Penis (tissue), 1 donor: ENCODE measurements around the genes PRCP, PCF11 and CREBZF.

DNA sequence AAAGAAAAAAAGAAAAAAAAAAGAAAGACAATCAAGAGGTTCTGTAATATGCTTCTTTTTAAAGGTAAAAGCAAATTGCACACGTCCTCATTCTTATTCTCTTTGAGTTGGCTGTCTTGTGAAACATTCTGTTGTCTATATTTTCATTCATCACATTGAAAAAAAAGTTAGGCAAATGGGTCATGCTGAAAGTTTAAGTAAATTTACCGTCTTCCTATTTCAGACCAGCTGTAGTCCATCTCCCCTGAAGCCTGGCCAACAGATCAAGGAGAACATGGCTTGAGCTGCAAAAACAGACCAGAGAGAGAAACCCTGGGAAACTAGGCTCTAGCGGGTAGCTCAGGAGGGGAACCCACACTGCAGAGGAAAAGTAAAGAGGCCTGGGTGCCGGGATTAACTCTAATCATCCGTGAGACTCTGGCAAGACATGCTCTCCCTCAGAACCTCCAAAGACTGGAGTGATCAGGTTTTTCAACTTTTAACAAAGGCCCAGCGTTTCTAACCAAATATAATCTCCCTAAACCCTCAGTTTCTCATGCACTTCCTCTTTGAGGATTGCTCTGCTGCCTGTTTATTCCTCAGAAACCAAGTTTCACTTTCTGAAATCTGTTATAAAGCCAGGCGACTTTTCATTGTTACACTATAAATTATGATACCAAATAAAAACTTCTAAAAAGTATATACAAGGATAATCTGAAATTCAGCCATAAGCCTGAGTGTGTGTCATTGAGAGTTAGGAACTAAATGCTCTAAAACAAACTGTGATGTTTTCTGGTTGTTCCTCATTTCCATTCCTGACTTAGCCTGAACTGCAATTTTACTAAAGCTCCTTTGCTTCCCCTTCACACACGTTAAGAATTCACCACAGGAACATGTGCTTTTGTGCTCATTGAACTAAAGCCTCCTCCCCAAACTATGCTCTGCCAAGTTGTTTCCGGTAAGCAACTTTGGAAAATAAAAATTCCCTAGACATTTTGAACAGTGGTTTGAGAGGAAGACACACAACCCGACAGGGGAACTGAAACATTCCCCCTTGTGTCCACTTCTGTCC, 67.4 kb downstream of the GAB2 start:
- PRO-cap = no peak

DNA sequence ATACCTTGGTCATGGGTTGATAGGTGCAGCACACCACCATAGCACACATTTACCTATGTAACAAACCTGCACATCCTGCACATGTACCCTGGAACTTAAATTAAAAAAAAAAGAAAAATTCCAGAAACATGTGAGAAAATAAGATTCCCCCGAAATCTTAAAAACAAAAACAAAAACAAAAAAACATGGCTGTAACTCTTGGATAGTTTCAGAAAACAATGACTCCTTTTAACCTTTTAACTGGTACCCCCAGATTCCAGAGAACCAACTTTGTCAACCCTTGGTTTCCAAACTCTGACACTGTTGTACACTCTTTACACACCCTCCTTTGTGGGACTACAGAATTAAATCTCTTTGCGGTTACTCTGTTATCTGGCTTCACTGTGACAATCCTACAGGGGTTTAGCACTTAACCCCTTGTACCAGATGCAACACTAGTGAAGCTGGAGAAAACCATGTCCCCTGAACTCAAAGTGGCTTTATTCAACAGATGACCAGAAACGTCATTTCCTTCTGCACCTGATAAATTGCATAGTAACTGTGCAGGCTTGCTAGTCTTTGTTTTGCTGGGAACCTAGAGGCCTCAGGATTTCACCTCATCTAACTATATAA, 5.5 kb upstream of the GAB2 start:
- PRO-cap = no peak

- PRO-cap = no peak
These were observed 8.6 kb upstream of the GAB2 start for GRCh38 chr11:78426300-78426499.

- PRO-cap = no peak
These were observed 353.5 kb downstream of the TENM4 start for GRCh38 chr11:79086924-79088102.

GRCh38 chr11:81744661-81745035, 989.0 kb downstream of the FAM181B start:
- PRO-cap = no peak

DNA sequence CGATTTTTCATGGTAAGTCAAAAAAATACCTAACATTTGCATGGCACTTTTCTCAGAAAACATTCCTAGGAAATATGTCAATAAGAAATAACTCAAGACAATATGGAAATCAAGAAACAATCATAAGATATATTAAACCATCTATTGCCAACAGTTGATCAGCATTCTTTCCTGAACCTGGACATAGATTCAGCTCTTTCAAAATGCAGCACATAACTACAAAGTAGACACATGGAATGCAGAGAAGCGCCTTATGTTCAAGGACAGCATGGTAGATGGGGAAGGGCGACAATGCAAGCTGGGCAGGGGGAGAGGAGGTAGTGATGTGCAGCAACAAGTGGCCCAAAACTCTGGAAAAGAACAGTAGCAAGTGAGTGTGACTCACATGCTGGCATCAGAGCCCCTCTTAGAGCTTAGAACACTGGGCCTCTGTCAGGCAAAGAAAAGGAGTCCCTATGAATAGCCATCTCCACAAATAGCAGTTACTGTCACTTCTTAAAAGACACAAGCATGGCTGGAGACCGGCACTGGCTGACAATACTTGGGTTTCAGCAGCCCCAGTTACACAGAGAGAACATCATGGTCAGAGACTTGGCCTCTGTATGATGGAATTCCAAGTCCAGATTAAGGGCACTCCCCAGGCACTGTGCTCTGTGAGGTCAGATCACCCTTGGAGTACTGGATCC, 58.3 kb downstream of the PRCP start:
- PRO-cap = no peak

DNA sequence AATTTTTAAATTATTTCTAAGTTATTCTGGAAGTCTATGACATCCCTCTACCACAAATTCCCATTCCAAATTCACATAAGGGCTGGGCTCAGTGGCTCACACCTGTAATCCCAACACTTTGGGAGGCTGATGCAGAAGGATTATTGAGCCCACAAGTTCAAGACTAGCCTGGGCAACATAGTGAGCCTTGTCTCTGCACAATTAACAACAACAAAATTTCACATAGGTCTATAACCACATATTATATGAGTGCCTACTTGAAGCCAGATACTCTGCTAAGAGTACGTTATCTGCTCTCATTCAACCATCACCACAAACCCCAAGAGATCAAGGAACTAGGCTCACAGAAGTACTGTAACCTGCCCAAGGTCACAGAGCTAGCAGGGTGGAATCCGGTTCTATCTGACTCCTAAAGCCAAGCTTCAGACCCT, 1.2 kb downstream of the PRCP start:
- PRO-cap = no peak

- PRO-cap = bidirectional peak, plus-strand start at chr11:82900546, minus-strand start at chr11:82900419; bidirectional peak, plus-strand start at chr11:82900910, minus-strand start at chr11:82900809; bidirectional peak, plus-strand start at chr11:82901207, minus-strand start at chr11:82901274
These were observed at the start of gene PRCP for GRCh38 chr11:82900252-82901237. Gene PRCP, minus strand, starts transcription at chr11:82900430.

GRCh38 chr11:83025141-83025764, 46.4 kb downstream of the RAB30 start:
- PRO-cap = no peak

DNA sequence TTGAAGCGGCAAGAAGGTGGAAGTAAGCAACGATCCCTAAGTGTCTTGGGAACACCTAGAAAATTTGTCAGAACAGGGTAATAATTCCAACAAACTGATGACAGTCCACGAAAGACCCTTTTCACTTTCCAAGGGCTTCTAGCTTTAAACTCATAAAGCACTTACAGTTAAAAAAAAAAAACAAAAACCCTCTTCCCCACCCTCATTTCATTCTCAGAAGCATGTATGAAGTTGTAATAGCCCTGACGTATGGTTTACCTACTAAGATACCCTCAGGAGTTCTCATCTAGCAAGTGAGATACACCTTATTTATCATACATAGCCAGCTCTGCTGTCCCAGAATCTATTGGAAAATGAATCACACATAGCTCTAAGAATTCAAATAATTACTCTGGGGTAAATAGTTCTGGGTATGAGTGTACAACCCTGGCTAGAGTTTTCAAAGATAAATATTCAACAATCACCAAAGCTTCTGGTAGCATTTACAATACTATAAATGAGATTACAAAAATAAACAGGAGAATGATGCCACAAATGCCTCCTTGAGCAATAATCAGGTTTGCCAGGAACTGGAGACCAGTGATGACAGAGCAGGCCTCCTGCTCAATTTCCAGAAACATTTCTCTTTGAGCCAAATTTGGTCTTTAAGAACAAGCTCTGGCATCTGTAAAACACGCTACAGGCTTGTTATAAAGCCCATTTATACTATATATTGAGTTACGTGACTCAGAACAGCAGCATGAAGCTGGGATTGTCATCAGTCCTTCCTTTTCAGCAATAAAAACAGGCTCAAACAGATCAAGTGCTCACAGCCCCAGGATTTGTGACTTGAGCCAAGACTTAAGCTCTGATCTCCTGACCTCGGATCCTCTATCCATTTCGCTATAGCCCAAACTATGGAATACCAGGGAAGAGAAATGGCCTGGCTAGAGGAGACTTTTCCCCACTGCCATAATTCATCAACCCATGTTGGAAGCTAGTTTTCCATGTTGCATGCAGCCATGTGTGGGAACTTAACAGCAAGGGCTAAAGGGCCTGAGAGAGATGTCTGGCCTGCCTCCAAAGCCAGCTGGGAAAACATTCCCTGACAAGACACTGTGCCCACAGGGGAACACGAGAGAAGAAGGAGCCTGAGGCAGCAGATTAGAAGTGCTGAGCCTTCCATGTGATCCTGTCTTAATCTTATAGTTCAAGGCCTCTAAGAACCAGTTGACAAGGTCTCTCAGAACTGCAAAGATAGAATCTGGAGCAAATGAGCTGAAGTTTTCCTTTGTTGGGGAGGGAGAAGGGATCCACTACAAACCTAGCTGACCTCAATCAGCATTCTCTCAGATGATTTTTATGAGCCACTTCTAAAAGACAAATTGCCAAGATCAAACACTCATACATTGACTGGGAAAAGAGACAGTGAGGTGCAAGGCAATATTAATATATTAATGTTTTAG, 19.7 kb downstream of the RAB30 start:
- PRO-cap = no peak

DNA sequence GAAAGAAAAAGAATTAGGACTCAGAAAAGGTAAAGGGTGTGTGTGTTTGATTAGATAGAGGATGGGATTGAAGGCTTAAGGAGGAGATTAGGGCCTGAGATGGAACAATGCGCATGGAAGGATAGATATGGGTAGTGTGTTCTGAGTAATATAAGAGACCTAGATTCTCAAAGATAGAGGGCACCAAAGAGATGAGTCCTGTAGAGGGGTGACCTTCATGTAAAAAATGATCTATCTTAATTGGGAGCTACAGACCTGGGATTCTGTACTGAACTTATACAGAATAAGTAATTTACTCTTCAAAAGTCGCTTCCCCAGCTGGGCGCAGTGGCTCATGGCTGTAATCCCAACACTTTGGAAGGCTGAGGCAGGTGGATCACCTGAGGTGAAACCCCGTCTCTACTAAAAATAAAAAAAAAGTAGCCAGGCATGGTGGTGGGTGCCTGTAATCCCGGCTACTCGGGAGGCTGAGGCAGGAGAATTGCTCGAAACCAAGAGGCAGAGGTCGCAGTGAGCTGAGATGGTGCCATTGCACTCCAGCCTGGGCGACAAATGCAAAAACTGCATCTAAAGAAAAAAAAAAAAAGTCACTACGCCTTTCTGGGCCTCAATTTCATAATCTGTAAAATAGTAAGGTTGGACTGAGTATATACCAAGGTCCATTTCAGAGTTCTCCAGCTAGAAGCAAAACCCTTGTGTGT, 17.5 kb upstream of the RAB30 start:
- PRO-cap = no peak

GRCh38 chr11:83157042-83157259, at the start of gene PCF11:
Gene PCF11, plus strand, starts transcription at chr11:83157131.
- PRO-cap = bidirectional peak, plus-strand start at chr11:83157159, minus-strand start at chr11:83156954

- PRO-cap = no peak
These were observed 6.4 kb downstream of the PCF11 start for GRCh38 chr11:83162971-83164141.

DNA sequence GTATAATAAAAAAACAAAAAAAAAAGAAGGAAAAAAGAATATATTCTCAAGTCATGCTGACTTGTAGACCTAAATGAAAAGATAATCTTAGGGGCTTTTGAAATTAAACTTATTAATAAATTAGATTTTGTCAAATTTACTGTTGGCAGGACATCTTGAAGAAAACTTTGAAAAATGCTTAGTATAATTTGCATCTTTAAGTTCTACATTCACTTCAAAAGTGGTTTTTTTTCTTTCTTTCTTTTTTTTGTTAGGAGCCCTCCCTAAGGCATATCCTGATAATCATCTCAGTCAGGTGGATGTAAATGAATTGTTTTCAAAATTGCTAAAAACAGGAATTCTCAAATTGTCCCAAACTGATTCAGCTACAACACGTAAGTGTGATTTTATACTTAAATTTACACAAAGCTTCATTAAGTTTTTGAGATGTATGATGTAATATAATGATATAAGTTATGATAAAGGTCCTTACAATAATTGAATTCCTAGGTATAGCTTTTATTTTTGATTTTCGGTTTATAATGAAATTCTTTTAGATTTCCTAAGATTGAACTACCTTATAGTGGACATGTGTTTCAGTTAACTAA, 16.6 kb upstream of the ANKRD42 start:
- PRO-cap = no peak

DNA sequence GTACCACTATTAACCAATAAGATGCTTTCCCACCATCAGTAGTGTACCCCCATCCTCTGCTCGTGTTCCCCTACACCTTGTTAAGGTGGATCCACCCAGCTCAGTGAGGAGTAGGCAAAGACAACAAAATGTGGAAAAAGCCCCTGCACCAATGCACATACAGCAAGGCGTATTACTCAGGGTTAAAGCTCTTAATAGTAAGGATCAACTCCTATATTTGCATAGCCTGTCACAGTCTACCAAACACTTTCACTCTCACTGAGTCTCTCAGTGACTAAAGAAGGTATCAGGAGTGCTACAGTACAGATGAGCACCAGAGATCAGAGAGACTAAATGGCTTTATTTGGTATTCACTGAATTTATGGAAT, 396.3 kb upstream of the CCDC90B start:
- PRO-cap = no peak

GRCh38 chr11:83693171-83693967, 407.2 kb upstream of the CCDC90B start:
- PRO-cap = no peak

- PRO-cap = no peak
These were observed 812.7 kb upstream of the CCDC90B start for GRCh38 chr11:84098834-84099222.

GRCh38 chr11:84930365-84931038, 696.6 kb downstream of the DLG2 start:
- PRO-cap = no peak

DNA sequence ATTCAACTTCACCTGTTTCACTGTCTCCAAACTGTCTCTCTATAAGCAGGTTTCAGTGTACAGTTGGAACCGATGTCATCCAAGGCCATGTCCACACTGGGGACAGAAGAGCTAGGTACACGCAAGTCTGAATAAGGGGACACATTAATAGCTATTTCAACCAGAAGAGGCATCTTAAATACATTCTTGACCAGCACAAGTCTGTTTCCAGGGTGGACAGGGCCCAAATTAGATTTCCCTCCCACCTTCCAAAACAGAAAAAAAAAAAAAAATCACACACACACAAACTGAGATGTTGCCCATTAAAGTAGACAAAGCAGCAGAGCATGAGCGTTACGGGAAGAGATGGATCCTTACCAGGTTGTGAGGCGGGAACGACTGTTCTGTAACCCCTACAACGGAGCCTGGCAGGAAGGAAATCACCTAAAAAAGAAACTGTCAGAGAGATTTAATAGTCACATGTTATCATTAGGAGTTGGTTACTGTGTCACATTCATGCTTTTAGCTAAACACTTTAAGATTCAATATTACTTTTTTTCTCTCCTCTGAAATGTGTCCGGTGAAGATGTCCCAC, 1.7 kb downstream of the CREBZF start:
- PRO-cap = no peak

- PRO-cap = bidirectional peak, plus-strand start at chr11:85664705, minus-strand start at chr11:85664698; bidirectional peak, plus-strand start at chr11:85665032, minus-strand start at chr11:85665110
These were observed at the start of gene CREBZF for GRCh38 chr11:85664545-85665422. Gene CREBZF, minus strand, starts transcription at chr11:85665129.